PC-3 (cell line): ENCODE measurements around the genes ZNF669, ZNF496, OR2G3, OR11L1 and OR2M3.

GRCh38 chr1:246852488-246853543 is 78.9 kb downstream of the AHCTF1 start:
- RAMPAGE, long total RNA, result no peak

GRCh38 chr1:246905350-246906063 is 26.2 kb downstream of the AHCTF1 start:
- RAMPAGE, long total RNA, result no peak

DNA sequence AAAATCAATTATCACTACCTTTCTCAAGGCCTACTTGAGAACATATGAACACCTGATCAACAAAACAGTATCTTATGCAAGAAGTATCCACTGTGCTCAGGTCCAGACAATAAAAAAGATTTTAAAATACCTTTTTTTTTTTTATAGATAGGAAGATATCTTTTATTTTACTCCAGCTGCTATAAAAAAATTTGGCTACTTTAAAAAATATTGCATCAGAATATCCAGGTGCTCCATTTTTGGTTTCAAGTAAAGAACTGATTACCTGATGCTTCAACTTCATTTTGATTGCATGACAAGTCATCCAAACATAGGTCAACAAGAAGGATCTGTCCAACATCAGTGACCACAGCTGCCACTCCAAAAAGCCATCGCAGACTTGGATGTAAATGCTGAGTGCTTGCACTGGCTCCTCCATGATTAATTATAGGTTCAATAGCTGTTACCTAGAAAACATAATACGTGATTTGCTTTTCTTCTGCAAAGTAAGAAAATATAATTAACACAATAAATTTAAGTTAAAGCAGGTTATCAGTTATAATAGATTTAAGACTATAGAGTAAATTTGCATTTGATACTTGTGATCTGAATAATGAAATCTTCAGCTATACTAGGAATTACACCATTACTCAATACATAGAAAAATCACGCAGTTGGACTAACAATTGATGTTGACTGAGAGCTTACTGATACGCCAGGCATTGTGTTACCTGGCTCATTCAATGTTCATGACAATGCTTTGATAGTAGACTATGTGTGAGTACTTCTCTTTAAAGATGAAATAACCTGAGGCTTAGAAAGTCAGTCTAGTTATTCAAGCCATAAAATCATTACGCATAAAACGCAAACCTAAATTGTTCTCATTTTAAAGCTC is 18.5 kb downstream of the AHCTF1 start:
- RAMPAGE, long total RNA, result no peak

GRCh38 chr1:247103840-247104663 is at the start of gene ZNF669:
ZNF669 (minus strand) TSS chr1:247104356.
- RAMPAGE, long total RNA, result no peak

DNA sequence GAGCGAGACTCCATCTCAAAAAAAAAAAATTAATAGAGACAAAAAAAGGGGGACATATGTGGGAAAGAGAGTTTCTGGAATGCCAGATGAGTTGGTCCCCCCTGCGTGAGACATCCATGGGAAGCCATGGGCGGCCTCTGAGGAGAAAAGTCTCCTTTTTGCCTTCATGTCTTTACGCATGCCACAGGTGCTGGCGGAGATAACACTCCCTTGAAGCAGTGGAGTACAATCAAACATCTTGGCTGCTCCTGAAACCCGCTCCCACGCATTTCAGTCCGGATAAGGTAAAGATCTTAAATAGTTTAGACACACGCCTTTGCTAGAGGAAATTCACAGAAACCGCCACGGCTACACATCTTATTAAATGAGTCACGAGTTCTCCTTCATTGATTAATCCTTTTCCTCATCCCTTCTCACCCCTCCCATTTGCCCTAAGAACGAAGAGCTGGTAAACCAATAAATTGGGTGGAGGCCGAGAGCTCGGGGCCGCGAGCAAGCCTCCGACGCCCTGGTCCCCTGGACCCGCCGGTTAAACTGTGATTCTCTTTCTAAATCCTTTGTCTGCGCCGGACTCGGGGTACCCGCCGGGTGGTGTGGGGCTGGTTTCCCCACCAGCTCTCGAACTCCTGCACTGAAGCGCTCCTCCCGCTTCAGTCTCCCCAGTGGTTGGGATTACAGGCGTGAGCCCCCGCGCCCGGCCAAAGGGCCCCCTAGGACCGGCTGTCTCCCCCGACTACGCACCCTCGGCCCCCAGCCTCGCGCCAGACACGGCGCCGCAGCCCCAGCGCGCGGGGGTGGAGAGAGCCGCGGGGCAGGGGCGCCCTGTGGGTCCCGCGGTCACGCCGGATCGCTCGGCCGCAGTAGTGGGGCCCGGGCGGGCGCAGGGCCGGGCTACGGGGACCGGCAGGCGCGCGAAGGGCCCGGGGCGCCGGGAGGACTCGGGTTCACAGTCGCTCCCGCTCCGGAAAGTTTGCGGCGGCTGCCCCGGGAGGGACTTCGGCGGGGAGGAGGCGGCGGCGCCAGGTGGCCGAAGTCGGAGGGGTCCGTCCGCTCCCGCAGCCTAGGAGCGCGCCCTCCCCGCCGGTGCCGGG is 6.8 kb upstream of the ZNF669 start:
- RAMPAGE, long total RNA, result no peak

GRCh38 chr1:247112897-247113619 is 8.9 kb upstream of the ZNF669 start:
- RAMPAGE, long total RNA, result no peak

DNA sequence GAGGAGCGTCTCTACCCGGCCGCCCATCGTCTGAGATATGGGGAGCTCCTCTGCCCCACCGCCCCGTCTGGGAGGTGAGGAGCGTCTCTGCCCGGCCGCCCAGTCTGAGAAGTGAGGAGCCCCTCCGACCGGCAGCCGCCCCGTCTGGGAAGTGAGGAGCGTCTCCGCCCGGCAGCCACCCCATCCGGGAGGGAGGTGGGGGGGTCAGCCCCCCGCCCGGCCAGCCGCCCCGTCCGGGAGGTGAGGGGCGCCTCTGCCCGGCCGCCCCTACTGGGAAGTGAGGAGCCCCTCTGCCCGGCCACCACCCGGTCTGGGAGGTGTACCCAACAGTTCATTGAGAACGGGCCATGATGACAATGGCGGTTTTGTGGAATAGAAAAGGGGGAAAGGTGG is 48.6 kb upstream of the ZNF124 start:
- RAMPAGE, long total RNA, result no peak

- RAMPAGE, long total RNA, result no peak
Measured at GRCh38 chr1:247329078-247329484, 2.6 kb downstream of the ZNF496 start.

DNA sequence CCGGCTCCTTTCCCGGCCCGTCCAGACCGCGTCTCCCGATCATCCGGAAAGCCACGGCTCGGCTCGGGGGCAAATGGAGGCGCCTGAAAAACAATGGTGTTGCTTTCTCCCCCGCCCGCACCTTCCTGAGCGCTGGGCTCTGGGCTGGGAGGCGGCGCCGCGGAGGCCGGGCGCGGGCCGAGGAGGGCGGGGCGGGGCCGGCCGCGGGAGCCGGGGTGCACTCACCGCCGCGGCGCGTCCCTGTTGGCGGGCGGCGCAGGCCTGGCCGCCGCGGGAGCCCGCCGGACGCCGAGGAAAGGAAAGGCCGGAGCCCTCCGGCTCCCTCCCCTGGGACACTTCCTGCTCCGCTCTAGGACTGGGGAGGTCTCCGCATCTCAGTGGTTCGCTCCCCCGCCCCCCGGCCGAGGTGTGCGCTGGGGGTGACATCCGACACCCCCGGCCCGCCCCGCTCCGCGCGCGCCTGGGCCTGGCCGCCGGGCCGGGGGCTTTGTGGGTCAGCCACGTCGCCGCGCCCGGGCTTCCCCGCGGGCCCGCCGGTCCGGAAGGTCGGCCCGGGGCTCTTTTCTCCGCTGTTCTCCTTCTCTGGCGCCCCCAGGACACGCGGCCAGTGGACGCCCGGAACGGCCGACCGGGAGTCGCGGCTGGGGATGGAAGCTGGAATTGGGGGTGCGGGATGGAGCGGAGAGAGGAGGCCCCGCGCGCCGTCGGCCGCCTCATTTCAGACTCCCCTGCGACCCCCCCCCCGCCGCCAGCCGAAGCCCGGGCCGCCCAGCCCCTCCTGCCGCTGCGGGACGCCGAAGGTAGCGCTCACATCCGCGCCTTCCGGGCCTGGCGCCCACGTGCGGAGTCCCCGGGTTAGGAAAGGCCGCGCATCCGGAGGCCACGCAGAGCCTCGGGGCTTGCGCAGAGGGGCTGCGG is at the start of gene ZNF496:
ZNF496 (minus strand) TSS at position 303 of the 918 bp plus-strand sequence.
- RAMPAGE, long total RNA, result no peak

GRCh38 chr1:247336957-247337628 is 5.4 kb upstream of the ZNF496 start:
- RAMPAGE, long total RNA, result no peak

GRCh38 chr1:247605551-247605875 is at the start of gene OR2G3:
OR2G3 (plus strand) TSS chr1:247605586.
- RAMPAGE, long total RNA, result no peak

DNA sequence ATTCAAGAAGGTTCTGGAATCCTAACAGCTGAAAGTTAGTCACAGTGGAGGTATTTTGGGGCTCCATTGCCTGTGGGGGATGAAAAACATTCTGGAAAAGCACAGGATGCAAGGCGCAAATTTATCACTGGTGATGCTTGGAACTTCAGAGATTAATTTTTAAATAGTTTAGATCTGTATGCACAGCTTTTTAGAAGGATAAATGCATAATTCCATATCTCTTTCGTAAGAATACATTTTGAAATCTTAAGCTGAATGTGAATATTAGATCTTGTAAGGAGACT is at the start of gene OR11L1:
OR11L1 (minus strand) TSS at position 67 of the 284 bp plus-strand sequence.
- RAMPAGE, long total RNA, result no peak

- RAMPAGE, long total RNA, result no peak
Measured at GRCh38 chr1:248197054-248197391, at the start of gene OR2M3. OR2M3 (plus strand) TSS chr1:248197265.

DNA sequence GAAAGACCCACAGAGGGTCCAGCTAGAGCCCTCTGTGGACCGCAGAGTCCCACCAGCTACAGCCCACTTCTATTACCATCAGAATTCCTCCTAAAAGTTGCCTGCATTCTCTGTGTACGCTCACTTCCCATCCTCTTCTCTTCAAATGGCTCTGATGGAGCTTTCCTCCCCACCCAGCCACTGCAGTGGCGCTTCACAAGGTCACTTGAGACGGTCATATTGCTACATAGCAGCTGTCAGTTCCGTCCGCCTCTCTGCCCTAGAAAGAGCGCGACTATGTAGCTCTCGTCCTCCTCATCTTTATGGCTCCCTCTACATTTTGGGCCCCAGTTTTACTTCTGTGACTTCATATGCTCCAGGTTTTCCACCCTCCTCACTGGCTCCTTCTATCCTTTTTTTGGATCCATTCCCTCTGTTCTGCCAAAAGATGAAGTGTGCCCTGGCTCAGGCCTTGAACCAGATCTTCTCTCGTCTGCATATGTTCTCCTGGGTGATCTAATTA is 606 bp upstream of the ZNF692 start:
- RAMPAGE, long total RNA, result no peak

DNA sequence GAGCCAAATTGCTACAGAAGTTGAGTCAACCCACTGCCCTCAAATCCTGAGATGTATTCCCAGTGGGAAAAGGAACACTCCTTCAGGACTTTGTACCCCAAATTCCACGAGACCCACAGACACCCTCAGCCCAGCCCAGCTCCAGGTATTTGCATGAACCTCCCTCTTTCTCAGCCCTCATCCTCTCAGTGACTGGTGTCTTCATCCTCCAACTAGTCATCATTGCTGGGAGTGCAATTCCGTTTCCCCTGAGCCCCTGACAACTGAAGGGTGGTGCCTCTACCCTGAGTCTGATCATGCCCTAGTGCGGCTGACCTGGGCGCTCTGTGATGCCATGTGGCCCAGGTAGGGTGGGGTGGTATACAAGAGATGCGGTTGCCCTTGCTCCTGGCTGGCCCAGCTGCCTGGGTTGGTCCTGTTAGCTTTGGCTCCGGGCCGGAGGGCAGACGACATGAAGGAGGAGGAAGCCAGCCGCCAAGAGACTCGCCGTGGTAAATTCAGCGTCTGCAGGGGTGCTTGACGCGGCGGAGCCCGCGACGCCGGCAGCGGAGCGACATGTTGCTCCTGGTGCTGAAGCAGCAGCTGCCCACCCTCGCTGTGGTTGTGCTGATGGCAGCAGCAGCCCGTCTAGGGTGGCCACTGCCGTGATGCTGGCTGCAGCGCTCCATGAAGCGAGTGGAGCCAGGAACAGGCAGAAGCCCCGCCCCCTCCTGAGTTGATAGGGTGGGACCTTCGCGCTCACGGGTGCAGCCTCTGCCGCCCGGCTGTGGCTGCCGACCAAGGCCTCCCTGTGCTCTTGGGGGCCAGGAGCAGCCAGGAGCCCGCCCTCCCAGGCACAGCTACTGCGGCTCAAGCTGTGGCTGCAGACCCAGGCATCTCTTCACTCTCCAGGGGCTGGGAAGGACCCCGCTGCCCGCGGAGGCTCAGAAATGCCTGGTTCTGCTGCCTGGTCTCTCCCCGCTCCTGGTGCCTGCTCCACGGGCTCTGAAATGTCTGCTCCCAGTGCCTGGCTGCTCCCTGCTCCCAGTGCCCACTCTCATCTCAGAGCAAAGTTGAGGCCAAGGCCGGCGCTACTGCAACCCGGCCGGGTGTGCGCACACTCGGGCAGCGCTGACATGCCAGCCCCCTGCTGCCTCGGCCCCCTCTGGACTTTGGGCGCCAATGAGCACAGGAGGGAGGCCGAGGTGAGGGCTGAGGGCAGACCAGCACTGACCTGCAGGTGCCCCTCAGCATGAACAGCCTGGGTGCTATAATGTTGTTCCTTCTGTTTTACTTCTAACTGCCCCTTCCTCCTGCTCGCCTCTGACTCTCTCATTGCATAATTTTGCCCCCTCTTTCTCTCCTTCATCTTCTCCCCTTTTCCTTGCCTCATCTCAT is 4.2 kb upstream of the ZNF692 start:
- RAMPAGE, long total RNA, result no peak